NCI-H460 (cell line): ENCODE measurements around a stretch of chr11.

DNA sequence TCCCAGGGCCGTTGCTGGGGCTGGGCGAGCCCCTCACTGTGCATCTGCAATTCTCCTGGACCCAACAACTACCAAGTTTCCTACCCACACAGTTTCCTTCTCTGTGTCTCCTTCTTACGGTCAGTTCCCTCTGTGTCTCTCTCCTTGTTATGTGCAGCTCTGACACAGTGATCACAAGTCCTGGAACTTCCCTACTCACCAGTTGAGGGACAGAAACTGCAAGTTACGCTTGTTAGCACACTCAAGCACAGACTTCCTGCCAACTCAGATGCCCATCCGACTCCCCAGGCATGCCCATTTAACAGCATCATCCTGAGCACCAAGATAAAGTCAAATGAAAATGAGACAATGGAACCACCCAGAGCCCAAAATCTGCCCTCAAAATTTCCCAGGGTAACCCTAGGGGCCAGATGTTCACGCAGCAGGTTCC lies 6.4 kb upstream of the IL10RA start:
RAMPAGE:
- cytosol, long total RNA = no peak
- long total RNA = no peak
- nucleus, long total RNA = no peak

DNA sequence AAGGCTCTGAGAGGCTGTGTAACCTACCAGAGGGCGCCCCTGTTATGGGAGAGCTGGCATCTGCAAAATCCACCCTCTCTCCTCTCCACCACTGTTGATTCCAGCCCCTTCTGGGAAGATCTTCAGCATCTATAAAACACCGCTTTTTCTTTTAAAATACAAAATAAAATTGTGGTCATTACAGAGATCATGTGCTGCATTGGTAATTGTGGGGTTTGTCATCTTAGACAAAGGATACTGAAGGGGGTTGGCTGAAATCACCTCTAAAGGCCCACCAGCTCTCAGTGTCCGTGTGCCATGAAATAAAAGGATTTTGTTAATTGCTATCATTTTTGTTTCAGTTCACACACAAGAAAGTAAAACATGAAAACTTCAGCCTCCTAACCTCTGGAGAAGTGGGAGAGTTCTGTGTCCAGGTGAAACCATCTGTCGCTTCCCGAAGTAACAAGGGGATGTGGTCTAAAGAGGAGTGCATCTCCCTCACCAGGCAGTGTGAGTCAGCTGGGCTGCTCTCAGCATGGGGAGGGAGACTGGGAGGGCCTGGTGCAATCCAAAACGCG lies 7.5 kb downstream of the IL10RA start:
RAMPAGE:
- cytosol, long total RNA = no peak
- long total RNA = no peak
- nucleus, long total RNA = no peak

RAMPAGE:
- cytosol, long total RNA = no peak
- long total RNA = no peak
- nucleus, long total RNA = no peak
These were observed 5.2 kb downstream of the JAML start for GRCh38 chr11:118219560-118220097.

DNA sequence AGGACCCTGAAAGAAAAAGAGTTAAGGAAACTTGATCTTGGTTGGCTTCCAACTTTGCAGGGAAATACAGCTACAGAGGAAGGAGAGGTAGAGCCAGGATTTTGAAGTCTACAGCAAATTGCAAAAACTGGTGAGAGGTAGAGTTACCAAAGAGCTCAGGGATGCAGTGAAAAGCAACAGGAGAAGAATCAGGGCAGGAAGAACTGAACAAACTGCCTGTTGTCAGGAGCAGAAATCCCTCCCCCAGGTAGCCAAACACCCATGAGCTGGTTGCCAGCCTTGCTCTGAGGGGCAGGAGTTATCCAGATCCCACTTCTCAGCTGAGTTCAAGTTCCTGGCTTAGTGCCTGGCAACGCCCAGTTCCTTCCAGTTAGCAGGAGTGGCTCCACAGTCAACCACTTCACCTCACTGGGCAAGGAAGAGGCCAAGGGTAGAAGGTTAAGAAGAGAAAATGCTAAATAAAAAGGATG lies 1.8 kb upstream of the MPZL2 start:
RAMPAGE:
- cytosol, long total RNA = no peak
- long total RNA = no peak
- nucleus, long total RNA = no peak

RAMPAGE:
- cytosol, long total RNA = no peak
- long total RNA = no peak
- nucleus, long total RNA = no peak
These were observed 12.8 kb upstream of the CD3E start for GRCh38 chr11:118291685-118292169.

GRCh38 chr11:118315221-118316061 lies 10.9 kb downstream of the CD3E start:
RAMPAGE:
- cytosol, long total RNA = no peak
- long total RNA = no peak
- nucleus, long total RNA = no peak

DNA sequence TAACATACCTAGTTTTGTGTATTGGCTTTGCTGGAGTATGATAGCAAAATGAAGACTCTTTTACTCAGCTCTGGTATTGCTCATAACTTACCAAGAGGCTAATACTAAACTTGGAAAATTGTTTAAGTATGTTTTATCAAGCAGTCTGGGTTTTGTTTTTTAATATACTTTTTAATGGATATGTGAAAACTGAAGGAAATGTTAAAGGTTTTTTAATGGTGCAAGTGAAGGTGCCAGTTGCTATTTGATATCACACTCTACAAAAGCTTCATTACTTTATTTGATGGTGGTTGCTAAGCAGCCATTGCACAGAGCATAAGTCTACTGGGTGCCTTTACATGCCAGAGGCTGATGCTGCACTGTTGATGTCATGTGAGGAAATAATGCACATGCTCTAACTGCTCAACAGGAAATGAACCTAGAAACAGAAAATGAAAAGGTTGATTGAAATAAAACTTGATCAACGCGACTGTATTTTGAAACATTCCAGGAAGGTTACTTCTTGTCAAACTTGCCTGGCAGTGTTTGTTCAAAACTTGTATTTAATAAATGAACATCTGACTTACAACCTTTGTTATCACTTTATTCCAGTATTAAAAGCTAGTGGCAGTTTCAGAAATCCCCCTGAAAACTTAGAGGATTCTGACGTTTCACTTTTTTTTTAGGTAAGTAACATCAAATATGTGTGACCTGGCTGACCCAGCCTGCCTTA lies 2.6 kb upstream of the ATP5MG start:
RAMPAGE:
- cytosol, long total RNA = no peak
- long total RNA = no peak
- nucleus, long total RNA = no peak

DNA sequence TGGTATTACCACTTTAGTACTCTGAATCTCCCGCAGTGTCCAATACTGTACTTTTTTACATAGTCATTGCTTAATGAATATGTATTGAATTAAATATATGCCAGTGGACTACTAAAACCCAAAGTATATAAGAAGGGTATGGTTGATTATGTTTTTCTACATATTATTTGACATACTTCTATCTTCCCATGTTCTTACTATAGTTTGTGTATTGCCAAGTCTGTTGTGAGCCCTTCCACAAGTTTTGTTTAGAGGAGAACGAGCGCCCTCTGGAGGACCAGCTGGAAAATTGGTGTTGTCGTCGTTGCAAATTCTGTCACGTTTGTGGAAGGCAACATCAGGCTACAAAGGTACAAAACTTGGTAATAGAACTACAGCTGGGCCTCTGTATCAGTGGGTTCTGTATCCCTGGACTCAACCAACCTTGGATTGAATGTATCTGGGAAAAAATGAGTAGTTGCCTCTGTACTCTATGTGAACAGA lies 38.8 kb upstream of the TTC36 start:
RAMPAGE:
- cytosol, long total RNA = no peak
- long total RNA = no peak
- nucleus, long total RNA = no peak

RAMPAGE:
- cytosol, long total RNA = no peak
- long total RNA = no peak
- nucleus, long total RNA = no peak
These were observed 23.2 kb upstream of the TTC36 start for GRCh38 chr11:118503571-118505017.

DNA sequence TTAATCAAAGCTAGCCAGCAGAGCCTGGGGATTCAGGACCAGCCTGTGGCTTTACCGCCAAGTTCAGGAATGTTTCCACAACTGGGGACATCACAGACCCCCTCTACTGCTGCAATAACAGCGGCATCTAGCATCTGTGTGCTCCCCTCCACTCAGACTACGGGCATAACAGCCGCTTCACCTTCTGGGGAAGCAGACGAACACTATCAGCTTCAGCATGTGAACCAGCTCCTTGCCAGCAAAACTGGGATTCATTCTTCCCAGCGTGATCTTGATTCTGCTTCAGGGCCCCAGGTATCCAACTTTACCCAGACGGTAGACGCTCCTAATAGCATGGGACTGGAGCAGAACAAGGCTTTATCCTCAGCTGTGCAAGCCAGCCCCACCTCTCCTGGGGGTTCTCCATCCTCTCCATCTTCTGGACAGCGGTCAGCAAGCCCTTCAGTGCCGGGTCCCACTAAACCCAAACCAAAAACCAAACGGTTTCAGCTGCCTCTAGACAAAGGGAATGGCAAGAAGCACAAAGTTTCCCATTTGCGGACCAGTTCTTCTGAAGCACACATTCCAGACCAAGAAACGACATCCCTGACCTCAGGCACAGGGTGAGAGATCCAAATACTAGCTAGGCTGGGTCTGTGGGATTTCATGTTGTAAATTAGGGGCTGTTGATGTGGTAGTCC lies 21.1 kb upstream of the TTC36 start:
RAMPAGE:
- cytosol, long total RNA = no peak
- long total RNA = no peak
- nucleus, long total RNA = no peak

GRCh38 chr11:118524867-118526073 lies 2.0 kb upstream of the TTC36 start:
RAMPAGE:
- cytosol, long total RNA = no peak
- long total RNA = no peak
- nucleus, long total RNA = no peak

DNA sequence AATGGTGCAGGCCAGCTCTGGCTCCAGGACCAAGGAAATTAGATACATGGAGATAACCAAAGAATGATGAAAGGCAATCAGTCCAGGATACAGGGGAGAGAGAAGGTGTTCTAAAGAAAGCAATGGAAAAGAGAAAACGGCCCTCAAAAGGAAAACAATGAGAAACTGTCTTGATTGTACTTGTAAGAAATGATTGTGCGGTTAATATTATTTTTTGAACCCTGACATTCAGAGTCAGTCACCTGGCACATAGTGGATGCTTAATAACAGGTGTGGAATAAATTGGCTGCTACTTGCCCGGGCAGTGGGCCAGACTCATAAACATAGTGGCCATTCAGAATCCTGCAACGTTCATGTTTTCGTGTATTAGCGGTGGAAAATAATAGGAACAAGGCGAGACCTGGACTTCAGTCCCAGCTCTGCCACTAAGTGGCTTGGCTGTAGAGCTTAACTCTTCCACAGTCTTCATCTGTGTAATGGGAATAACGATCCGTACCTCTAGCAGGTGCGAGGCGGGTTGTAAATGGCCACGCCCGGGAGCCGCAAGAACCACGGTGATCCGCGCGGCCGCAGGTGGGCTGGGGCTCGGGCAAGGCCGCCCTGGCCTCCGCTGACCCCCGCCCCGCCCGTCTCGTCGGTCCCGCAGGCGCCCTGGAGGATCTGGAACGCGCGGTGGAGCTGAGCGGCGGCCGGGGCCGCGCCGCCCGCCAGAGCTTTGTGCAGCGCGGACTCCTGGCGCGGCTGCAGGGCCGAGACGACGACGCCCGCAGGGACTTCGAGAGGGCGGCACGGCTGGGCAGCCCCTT lies 781 bp upstream of the TMEM25 start:
RAMPAGE:
- cytosol, long total RNA = no peak
- long total RNA = no peak
- nucleus, long total RNA = no peak

DNA sequence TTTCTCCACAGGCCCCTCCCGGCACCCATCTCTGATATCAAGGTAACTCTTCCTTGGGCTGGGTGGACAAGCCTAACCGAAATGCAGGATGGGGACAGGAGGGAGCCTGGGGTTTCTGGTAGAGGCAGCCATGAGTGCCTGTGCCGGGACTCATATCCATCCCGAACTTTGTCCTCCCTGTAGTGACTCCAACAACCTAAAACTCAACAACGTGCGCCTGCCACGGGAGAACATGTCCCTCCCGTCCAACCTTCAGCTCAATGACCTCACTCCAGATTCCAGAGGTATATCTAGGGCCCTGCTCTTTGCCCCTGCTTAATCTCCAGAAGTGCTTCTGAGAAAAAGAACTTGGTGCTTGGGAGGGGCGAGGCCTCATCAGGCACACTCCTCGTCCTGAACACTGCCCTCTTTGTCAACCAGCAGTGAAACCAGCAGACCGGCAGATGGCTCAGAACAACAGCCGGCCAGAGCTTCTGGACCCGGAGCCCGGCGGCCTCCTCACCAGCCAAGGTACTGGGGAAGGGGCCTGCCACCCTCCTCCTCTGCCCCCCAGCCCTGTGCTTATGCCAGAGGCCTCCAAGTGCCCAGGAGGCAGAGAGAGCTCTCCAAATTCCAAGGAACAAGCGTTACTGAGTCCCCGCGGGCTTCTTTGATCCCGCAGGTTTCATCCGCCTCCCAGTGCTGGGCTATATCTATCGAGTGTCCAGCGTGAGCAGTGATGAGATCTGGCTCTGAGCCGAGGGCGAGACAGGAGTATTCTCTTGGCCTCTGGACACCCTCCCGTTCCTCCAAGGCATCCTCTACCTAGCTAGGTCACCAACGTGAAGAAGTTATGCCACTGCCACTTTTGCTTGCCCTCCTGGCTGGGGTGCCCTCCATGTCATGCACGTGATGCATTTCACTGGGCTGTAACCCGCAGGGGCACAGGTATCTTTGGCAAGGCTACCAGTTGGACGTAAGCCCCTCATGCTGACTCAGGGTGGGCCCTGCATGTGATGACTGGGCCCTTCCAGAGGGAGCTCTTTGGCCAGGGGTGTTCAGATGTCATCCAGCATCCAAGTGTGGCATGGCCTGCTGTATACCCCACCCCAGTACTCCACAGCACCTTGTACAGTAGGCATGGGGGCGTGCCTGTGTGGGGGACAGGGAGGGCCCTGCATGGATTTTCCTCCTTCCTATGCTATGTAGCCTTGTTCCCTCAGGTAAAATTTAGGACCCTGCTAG lies 3.3 kb downstream of the TMEM25 start:
RAMPAGE:
- cytosol, long total RNA = no peak
- long total RNA = no peak
- nucleus, long total RNA = no peak

DNA sequence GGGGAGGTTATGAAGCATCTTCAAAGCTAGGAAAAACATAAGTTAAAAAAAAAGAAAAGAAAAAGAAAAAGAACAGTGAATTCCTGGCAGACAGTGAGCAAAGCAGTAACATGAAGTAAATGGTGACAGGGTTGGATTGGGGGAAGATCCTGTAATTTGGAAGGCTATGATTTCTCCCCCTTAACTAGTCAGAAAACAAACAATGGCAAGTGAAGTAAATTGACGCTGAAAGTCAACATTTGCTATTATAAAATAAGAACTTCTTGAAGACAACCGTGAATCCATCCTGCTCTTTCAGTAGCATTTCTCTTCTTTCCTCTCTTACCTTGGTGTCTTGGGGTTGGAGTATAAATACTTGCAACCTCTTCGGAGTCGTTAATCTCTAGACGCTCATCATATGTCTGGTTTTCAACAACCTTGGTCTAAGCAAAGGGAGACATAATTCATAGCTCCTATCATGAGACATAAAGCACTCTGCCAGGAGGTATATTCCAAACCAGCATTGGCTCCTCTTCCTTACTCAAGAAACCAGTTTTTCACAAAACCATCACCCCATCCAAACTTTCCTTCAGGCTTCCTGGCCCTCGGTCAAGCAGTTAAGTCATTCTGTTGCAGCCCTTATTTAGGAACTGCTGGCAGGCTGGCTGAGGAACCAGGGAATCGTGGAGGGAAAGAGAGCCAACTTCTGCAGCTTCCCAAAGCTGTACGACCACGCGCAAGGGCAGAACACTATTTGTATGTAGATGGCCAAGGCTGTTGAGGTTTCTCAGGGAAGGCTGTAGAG lies 899 bp downstream of the IFT46 start:
RAMPAGE:
- cytosol, long total RNA = no peak
- long total RNA = no peak
- nucleus, long total RNA = no peak

GRCh38 chr11:118609290-118609781 lies 1.9 kb downstream of the PHLDB1 start:
RAMPAGE:
- cytosol, long total RNA = no peak
- long total RNA = no peak
- nucleus, long total RNA = no peak

RAMPAGE:
- cytosol, long total RNA = no peak
- long total RNA = no peak
- nucleus, long total RNA = no peak
These were observed 15.5 kb downstream of the PHLDB1 start for GRCh38 chr11:118622839-118623434.

DNA sequence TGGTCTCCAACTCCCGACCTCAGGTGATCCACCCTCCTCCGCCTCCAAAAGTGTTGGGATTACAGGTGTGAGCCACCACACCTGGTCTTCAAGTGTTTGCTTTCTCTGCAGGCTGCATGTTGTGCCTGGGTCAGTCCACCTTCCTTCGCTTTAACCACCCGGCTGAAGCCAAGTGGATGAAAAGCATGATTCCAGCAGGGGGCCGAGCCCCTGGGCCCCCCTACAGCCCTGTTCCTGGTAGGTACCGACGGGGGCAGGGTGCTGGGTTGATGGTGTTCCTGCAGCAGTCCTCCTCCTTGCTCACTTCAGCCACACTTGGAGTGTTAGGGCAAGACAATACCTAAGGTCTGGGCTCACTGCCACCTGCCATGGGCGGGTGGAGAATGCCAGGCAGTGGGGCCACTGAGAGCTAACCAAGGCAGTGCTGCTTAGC lies 17.4 kb downstream of the PHLDB1 start:
RAMPAGE:
- cytosol, long total RNA = no peak
- long total RNA = no peak
- nucleus, long total RNA = no peak

DNA sequence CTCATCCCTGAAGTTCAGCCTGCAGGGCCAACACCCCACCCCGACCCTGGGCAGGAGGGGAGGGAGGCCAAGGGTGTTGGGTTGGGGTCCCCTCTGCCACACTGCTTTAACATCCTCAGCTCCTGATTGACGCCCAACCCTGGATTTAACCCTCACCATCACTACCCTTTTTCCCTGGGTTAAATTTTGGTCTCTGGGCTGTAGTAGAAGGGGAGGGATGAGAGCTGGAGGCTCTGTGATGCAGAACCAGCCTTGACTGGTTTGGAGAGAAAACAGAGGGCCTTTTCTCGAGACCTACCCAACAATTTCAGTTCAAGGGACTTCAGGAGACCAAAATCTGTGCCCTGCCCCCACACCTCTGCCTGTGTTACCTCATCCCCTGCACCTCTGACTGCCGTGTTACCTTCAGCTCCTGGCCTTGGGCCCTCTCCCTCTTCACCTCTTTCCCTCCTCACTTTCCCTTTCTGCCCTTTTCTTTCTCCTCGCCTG lies 26.9 kb downstream of the PHLDB1 start:
RAMPAGE:
- cytosol, long total RNA = no peak
- long total RNA = no peak
- nucleus, long total RNA = no peak

DNA sequence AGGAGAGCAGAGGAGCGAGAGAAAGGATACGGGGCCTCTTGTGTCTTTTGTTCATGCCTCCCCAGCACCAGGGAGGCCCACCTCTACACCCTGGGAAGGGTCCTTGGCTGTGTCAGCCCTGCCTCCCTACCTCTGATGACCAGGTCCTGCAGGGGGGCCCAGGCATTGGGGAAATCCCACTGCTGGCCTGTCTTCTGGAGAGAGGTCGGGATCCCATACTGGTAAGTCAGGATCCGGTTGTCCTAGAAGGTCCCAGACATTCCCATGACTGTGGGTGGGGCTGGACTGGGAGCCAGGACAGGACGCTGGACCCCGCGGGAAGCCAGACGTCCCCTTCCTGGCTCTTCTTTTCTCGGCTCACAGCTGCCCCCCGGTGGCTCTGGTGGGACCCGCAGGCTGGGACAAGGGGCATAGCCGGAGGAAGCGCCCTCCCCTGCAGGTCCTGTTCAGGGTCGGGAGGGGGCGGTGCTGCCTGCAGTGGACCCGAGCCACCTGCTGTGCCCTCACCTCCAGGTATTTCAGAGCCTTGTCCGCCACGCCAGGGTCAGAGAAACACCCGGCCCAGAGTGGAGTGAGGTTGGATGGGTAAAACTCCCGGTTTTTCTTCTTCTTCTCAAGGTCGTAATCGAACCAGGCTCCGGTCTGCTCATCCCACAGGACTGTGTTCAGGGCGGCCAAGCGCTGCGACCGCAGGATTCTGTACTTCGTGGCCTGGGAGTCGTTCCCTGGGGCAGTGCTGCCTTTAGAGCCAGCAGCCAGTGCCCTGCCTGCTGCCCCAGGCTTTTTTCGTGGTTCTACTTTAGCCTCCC lies 20.0 kb downstream of the TREH start:
RAMPAGE:
- cytosol, long total RNA = no peak
- long total RNA = no peak
- nucleus, long total RNA = no peak

GRCh38 chr11:118792086-118793207 lies 1.5 kb upstream of the DDX6 start:
RAMPAGE:
- cytosol, long total RNA = no peak
- long total RNA = no peak
- nucleus, long total RNA = no peak